ENCODE measurements around a stretch of chr7.

- PRO-cap: no peak
Observed at GRCh38 chr7:128121547-128121991, 90.3 kb upstream of the LRRC4 start.

DNA sequence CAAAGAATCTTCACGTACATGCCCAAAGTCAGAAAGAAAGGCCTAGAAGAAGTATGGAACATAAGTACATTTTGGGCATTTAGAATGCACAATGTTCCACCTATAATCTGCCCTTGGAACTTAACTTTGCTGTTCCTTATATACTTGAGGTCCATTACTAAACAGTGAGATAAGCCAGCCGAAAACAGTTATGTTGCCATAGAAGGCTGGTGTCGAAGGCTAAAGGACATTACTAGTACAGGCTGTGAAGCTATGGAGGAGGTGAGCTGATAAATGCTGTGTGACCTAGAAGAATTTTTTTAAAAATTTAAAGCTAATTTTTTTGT, 19.9 kb downstream of the RBM28 start:
- PRO-cap: no peak

- PRO-cap: no peak
Observed at GRCh38 chr7:128335355-128336164, 8.1 kb downstream of the RBM28 start.

DNA sequence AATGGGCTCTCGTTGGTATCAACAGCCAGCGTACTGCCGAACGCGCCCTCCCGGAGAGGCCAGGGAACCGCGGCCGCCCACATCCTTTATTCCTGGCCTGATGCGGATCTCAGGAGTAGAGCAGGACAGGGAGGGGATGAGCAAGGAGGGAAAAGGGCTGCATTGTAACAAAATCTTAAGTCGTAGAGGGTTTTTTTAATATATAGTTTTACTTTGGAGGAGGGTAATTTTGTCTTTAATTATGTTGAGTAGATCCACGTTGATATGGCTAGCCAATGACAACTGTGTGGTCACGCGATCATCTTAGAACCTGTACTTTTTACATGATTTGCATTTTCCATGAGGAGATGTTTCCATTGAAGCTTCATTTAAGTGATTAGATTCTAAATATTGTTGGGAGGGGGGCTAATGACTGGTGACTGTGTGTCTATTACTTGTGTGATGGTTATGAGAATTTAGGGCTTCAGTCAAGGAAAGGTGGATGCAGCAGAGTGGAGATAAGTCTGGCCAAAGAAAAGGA, 695 bp downstream of the METTL2B start:
- PRO-cap: bidirectional peak, plus-strand start at position 115 of the sequence, minus-strand start at position 102 of the sequence

GRCh38 chr7:128638537-128640045, 33.0 kb upstream of the GARIN1A start:
- PRO-cap: no peak

DNA sequence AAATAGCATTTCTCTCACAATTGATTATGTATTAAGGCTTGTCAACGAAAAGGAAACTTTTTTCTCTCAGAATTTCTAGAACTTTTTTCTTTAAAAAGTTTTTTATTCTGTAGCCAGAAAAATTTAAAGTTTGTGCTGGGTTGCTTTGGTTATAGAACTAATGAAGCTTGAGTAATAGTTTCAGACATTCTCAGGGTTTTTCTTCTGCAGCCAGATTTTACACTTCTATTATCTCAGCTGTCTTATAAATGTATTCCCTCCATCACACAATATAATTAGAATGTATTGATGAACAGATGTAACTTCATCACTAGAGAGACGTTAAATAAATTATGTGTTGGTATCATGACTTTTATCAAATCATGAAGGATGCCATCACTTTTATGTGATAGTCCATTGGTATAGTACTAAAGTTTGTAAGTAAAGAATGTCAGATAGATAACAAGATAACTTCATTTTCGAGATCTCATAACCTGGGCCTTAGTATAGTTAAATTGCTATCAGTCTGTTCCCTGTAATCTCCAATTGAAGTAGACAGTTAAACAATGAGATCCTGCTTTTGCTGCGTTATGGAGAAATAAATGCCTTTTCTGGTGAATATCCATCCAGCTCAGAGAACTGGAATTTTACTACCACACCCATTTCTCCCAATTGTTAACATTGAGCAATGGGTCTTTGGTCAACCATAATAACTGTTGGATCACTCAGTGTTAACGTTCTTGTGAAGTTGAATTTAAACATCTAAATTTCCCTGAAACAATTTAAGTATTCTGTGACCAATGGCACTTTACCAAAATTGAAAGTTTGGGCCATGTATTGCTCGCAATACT, 2.8 kb downstream of the CALU start:
- PRO-cap: no peak

- PRO-cap: no peak
Observed at GRCh38 chr7:128769129-128769758, 6.3 kb downstream of the OPN1SW start.

GRCh38 chr7:128792588-128793157, 905 bp downstream of the CCDC136 start:
- PRO-cap: no peak

DNA sequence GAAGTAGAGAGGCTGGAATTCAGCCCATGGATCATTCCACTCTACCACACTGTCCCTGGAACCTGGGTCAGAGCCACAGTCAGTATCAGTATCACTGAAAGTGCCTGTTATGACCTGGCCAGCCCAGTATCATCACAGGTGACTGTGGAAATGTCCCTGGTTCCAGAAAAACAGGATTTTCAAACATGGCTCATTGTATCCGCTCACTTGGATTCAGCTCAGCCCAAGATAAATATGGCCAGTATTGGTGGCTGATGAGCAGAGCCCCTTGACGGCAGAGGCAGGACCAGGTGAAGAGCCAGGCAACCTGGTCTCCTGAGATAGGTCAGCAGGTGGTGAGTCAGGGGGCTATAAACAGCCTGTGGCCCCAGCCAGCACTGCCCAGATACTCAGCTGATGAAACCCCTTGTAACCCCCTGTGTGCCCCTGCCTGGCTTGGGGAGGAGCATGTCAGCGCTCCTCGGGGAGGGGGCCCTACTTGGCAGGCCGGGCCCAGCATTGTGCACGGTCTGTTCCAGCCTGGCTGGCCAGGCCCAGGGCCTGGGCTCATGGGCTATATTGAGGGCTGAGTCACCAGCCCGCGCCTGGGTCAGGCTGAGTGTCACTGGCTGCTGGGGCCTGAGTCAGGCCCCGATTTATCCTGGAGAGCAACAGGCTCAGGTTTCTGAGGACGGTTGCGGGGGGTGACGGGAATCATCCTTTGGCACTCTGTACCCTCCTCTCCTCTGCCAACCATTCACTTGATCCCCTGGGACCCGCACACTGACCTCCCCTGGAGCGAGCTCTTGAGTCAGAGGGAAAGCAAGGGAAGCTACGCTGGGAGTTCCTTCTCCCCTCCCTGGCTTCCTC, 2.9 kb upstream of the FLNC start:
- PRO-cap: no peak

DNA sequence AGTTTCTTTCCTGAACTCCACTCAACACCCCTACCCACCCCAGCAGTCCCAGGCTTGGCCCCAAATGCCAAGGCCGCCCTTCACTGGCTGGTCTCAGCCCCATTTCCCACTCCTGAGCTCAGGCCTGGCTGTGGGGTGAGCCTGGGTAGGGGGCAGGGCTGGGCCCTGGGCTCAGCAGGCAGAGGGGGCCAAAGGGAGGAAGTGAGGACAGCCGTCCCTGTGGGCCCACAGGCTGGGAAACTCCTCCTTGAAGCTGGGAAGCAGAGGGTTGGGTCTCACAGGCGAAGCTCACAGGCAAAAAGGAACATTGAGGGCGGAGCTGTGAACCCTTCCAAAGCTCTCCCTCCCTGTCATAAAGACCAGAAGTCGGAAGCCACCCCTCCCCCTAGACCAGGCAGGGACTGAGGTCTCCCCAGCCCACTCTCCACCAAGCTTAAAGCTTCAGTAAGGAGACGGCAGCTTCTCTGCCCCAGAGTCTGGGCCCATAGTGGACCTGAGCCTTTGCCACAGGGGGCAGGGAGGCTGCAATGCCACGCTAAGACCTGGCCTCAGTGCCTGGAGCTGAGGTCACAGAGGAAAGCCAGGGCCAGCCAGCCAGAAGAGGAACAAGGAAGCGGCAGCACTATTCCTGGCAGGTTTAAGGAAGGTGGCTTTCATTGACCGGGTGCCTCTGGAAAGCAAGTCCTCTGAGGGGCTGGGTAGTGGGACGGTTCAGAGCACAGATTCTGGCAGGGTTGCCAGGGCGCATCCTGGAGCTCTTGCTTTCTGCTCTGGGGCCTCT, 1.0 kb upstream of the KCP start:
- PRO-cap: no peak

DNA sequence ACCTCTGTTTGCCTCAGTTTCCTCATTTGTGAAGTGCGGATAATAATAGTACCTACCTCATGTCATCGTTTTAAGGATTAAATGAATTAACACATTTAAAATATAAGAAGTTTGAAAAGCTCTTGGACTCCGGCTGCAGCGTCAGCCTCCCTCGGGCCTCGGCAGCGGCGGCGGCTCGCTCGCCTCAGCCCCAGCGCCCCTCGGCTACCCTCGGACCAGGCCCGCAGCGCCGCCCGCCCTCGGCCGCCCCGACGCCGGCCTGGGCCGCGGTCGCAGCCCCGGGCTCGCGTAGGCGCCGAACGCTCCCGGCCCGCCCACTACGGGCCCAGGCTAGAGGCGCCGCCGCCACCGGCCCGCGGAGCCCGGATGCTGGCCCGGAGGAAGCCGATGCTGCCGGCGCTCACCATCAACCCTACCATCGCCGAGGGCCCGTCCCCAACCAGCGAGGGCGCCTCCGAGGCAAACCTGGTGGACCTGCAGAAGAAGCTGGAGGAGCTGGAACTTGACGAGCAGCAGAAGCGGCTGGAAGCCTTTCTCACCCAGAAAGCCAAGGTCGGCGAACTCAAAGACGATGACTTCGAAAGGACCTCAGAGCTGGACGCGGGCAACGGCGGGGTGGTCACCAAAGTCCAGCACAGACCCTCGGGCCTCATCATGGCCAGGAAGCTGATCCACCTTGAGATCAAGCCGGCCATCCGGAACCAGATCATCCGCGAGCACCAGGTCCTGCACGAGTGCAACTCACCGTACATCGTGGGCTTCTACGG, 18.2 kb upstream of the TSPAN33 start:
- PRO-cap: no peak

- PRO-cap: no peak
Observed at GRCh38 chr7:129353829-129354389, 80.3 kb upstream of the STRIP2 start.

DNA sequence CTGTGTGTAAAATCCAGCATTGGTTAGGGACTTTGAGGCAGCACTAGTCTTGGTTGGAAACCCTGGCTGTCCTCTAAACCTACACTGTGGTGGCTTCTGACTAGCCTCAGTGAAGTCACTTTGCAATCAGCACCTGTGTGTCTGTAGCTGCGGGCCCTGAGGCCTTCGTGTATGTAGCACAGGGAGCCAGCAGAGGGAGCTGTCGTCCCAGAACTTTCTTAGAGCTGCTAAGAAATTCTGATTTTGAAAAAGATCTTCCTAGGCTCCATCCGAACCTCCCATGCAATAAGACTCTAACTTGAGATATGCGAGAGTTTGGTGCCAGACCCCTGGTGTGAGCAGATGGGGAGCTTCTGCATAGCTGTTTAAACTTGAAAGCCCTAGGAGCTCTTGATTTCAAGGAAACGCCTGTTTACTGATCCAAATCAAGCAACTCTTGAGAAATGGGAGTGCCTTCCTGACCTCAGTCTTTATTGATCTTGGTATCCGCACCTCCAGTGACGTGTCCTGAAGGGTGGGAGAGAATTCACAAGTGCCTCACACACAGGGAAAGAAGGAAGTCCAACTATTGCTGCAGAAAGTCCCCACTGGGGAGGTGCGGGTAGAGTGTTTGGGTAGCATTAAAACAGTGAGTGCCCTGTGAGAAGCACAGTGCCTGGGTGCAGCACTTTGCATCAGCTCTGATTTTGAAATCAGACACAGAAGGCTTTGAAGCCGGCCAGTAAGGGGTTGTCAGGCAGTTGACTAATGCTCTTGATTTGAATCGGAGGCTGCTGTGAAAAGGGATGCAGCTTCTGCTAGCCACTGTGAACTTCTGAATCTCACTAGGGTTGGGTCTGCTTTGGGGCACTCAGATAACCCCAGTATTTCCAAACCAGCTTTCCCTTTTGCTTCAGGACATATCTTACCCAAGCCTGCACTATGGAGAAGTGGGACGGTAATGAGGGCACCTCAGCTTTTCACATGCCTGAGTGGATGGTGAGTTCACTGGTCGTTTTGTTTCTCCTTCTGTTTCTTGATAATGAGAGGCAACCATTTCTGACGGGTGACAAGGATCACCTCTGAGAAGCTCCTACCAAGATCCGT, 66.3 kb upstream of the STRIP2 start:
- PRO-cap: no peak

DNA sequence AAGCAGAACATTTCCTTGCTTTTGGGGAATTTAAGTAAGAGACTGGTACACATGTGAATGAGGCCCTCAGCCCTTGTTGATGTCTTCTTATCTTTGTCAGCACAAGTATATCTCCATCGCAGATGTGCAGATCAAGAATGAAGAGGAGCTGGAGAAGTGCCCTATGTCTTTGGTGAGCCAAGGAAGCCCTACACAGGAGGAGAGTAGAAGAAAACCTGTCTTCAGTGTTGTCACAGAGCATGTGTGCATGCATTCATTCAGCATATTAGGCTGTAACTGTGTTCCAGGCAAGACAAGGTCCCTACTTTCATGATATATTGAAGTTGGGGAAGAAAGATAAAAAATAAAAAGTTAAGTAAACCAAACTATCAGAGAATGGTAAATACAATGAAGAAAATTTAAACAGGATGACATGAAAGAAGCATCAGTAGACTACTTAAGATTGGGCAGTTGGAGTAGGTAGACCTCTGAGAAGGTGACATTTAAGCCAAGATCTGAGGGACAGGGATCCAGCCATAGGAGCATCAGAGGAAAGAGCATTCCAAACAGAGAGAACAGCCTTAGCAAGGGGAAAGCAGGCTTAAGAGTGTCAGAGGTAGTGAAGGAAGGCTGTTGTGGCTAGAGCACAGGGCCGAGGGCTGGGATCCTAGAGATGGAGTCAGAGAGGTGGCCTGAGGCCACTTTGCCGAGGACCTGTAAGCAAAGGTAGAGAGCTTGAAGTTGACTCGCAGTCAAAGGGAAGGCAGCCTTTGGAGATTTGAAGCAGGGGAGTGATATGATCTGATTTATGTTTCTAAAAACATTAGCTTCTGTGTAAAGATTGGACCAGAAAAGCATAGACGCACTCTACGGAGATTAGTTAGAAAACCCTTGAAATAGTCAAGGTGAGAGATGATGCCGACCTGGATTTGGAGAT, 26.2 kb downstream of the STRIP2 start:
- PRO-cap: no peak

DNA sequence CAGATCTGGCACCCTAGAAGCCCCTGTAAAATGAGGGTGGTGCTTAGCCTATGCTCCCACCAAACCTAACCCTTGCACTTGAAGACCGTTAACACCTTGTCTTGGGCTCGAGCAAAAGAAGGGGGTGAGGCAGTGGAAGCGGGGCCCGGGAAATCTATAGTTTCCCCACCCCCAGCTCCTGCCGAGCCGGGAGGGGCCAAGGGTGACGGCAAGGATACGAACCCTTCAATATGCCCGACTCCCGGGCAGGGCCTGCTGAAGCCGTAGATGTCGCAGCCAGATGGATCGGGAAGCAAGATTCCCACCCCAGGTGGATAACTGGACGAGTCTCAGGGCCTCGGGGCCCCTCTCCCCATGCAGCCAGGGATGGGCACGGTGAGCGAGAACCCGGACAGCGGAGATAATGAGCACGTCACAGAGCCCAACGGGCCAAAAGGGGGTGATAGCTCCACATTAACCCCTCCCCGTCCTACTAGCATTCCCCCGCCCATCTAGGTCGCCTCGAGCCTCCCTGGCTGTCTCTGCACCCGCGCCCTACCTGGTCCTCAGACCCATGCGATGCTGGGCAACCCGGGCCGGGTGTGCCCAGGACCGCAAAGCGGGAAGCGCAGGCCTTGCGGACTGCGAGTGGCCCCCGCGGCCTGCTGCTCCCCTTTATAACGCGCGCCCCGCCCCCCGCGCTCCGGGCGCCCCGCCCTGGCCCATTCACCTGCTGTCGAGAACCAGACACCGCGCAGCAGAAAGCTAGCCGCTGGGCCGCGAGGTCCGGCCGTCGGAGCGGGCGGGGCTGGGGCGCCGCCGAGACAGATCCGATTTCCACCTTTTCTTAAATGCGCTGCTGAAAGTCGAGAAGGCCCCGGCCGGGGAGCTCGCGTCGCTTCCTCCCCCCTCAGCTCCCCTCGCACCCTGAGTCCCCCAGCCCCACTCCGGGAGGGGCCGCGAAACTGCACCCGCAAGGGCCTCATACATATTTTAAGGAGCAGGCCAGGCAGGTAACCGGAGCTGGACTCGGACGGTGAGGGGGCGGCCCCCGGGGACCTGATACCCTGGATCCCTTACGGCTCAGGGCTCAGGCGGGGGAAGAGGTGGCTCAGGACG, 170.1 kb downstream of the NRF1 start:
- PRO-cap: bidirectional peak, plus-strand start at position 747 of the sequence, minus-strand start at position 629 of the sequence

DNA sequence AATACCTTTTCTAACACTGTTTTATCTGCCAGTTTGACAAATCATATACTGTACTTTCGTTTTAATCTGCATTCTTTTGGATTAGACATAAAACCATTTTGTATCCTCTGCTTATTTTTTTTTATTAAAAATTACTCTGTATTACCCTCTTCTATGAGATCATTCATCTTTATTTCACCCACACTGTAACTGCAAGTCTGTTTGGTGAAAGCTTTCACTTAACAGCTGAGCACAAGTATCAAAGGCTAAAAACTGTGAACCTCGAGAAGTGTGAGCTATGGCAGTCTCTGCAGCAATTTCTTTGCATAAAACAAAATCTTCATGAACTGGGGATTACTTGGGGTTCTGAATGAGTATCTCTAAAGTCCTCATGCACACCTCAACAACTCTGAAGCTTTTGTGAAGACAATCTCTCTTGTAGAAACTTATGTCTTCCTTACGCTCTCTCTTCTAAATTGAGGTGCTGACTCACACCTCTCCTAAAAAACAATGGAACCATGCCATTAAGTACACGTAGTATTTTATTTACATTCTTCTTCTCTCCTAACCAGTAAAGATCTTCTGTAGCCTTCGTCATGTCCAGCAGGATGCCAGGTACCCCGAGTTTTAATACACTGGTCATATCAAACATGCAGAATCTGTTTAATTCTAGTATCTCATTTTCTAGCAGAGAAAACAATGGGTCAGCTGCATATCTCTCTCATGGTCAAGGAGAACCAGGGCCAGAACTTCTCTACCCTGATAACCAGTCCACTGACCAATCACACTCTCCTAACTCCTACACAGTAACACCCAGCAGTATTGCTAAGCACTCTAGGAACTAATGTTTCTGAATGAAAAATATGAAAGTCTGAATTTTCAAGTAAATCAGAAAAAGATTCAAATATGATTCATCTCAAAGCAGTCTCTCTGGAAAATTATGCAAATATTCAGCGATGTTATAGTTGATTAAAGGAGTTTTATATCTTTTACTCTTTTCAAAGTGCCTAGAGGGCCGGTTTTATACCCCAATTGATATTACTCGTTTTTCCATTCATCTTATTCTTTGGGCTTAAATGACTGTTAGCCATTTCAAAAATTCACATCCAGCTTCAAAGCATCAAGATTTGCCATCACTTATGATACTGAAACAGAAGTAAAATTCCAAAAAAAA, 76.8 kb downstream of the UBE2H start:
- PRO-cap: no peak

- PRO-cap: no peak
Observed at GRCh38 chr7:130084354-130084888, 14.1 kb downstream of the KLHDC10 start.

DNA sequence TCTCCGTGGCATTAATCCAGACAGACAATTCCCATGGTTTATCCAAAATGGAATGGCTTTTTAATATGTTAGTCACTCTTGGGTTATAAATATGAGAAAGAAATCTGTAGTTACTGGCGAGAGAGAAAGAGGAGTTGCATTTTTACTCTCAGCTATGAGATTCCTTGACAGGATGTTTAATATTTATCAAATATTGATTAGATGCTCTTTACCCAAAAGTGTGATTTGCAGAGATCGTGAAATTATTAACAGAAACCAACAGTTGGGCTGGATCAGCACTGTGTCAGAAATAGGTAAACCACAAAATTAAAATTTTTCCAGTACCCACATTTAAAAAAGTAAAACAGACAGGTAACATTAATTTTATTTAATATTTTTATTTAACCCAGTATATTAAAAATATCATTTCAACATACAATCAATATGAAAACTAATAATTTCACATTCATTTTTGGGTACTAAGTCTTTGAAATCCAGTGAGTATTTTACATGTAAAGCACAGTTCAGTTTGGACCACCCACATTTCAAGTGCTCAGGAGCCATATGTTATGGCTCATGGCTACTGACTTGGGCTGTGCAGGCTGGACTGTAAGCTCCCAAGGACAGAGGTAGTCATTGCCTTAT, 42.4 kb downstream of the KLHDC10 start:
- PRO-cap: no peak

GRCh38 chr7:130116372-130117223, 46.3 kb downstream of the KLHDC10 start:
- PRO-cap: no peak

DNA sequence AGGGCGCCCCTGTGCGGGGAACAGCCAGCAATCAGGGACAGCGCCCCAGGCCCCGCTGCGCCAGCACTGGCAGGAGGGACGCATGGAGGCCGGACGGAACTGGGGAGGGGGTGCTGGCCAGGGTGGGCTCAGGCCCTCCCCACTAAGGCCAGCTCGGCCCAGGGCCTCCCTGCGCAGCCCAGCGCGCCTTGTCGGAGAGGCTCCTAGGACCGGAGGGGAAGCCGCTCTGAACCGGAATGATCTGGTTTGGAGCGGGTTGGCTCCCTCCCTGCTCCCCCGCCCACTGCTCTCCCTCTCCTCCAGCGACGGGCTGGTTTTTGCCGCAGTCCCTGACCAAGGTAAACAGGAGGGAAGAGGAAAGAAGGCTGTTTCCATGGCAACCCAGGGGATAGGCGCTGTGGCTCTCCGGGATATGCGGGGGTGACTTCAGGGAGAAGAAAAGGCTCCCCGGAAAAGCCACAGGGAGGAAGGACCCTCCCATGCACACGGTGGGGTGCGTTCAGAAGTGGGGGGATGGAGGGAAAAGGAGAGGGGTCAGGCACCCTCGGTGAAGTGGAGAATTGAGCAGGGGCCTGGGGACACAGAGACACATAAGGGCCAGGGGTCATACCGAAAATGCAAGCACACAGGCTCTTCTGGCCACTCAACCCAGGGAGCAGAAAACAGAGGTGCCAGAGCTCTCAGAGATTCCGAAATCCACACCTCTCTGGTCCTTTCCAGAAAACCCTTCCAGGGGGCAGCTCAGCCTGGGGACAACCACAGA, 63.6 kb downstream of the TMEM209 start:
- PRO-cap: bidirectional peak, plus-strand start at position 66 of the sequence, minus-strand start at position 238 of the sequence; unidirectional peak, minus-strand start at position 319 of the sequence